Temporal lobe (tissue), 2 donors: ENCODE measurements around the gene GPR22.

GRCh38 chr7:107014599-107015228, 29.8 kb upstream of the PRKAR2B start:
- RAMPAGE, long total RNA: no peak

DNA sequence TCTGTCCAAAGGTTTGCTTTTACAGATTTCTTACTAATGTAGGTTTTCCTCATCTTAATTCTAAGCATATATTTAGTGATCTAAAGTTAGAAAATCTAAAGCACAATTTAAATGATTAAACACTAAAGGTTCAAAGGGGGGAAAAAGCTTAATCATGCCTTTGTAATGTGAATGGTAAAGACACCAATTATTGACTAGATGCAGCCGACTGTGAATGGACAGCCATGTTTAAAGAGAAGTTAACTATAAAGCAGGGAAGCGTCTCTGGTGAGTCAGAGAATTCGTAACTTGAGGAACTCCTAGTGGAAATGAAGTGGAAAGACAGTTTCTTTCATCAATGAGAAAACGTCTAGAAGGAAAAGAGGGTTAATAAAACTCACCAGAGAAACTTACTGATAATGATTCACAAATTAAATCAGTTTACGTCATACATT, 1.2 kb upstream of the HBP1 start:
- RAMPAGE, long total RNA: no peak

- RAMPAGE, long total RNA: no peak
These were observed 82.3 kb upstream of the GPR22 start for GRCh38 chr7:107387447-107388077.

DNA sequence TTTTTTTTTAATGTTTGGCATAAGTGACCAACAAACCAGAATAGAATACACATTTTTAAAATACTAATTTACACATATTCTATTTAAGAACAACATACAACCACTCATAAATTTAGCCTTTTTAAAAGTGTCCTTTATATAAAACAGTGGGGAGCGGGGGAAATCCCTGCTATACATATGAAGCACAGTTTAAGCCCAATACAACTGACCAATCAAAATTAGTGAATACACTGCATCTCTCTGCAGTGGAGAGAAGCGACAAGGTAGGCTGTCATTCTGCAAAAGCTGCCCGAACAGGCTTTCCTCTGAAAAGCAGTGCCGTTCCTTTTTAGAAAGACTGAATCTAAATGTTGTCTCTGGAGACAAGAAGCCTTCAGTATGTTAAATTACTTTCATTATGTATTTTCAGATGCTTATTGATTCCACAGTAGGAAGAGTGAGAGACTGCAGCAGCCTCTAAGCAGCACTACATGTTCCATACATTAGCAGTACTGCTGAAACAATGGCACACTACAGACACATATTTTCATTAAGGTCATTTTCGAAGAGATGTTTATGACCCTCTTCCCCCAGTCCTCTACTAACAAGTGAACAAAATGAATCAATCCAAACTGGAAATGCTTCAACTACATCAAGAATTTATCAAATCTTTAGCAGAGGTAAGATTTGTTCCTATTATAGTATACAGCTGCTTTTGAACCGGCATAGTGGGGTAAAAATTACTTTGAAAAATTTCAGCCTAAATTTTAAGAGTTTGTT, at the start of gene GPR22:
Gene GPR22, plus strand, starts transcription at position 271 of the 759 bp plus-strand sequence.
- RAMPAGE, long total RNA: start-site peak on the plus strand centred at position 281 of the sequence, 92 bp wide, 145 and 202 reads in 2 replicates; start-site peak on the plus strand centred at position 433 of the sequence, 29 bp wide, 20 and 25 reads in 2 replicates

DNA sequence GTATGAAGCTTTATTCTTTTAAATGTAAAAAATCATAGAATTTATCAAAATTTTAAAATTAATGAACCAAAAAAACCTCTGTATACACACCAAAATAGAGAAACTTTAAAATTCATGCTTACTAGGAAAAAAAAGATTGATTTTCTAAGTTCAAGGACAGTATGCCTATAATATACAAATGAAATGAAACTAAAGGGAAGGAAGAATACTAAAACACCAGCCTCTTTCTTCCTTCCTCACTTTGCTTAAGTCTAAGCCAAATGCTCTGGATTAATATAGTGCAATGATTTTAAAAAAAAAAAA, 6.0 kb downstream of the GPR22 start:
- RAMPAGE, long total RNA: no peak

DNA sequence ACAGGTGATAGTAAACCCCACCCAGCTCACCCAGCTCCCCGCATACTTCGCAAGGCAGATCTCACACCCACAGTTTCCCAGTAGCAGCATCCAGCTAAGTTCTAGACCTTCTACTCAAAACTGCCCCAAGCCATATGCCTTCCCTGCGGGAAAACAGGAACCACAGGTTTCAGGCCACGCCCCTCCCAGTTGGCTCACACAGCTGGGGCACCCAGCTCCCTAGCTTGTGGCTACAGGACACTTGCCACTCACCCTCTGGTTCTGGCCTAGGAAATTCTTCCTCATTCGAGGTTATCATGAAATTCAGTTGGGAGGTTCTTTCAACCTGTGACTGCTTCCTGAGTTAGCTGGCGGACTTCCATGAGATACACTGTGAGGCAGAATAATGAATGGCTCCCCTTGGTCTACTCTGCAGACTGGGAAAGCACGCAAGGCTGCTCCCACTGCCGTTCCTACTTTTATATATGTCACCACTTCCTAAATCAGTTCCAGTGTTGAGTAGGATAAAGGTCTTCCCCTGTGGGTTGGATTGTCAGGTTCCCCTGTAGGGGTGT, 36.8 kb downstream of the GPR22 start:
- RAMPAGE, long total RNA: no peak

GRCh38 chr7:107595117-107595731, 15.2 kb downstream of the BCAP29 start:
- RAMPAGE, long total RNA: no peak

DNA sequence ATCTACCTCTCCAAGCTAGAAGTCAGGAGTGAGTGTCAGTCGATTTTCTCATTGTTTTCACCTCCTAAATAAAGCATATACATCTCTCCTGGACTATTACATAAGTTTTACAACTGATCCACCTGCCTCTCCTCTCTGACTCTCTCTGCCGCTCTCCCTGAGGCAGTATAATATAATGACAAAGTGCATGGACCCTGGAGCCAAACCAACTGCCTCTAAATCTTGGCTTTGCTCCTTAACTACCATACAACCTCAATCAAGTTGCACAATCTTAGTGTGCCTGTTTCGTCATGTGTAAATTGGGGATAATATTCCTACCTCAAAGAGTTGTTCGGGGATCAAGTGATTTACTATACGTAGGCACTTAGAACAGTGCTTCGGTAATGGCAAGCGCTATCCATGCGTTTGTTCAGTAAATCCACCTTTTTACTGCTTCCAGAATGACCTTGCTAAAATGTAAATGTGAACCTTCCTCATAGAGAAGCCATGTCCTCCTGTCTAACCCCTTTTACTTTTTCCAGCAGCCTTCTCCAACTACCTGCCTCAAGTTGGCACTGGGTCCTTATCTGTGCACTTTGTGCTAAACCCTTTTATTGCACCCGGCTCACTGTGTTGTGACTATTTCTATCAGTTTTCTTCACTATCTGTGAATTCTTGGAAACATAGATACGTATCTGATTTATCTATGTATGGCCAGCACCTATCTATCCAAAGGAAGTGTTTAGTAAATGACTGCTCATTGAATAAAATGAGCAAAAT, 30.6 kb upstream of the DLD start:
- RAMPAGE, long total RNA: no peak

GRCh38 chr7:107880343-107880791, 10.6 kb upstream of the DLD start:
- RAMPAGE, long total RNA: no peak

DNA sequence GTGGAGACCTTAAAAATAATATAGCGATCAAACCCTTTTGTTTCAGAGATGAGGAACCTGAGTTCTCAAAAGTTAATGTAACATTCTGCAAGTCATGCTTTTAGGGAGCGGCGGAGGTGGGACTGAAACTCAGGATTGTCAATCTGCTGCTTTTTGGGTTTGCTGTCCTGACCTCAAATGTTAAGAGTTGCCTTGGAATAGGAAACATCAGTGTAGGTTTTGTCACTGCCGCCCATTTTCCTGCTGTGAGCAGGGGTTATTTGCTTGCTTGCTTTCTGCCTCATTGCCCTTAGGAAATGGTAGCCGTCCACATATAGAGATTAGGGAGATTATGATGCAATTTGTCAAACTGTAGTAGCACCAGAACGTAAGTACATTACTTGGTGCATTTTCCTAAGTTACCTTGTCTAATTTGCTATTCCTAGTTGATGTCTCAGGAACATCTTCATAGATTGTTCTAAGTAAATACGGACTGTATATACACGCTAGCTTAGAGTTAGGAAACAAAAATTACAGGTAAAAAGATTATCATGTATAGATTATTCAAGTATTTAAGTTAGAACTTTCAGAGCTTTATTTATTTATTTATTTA, 1.1 kb downstream of the DLD start:
- RAMPAGE, long total RNA: no peak

DNA sequence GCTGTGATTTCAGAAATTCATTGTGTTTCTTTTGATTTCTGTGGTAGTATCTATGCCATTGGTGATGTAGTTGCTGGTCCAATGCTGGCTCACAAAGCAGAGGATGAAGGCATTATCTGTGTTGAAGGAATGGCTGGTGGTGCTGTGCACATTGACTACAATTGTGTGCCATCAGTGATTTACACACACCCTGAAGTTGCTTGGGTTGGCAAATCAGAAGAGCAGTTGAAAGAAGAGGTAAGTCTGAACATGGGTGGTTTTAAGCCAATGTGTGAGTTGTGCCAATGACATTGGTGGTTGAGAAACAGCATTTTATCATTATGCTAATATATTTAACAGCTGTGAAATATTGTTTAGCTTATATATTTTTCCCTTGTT, 26.2 kb downstream of the DLD start:
- RAMPAGE, long total RNA: no peak

DNA sequence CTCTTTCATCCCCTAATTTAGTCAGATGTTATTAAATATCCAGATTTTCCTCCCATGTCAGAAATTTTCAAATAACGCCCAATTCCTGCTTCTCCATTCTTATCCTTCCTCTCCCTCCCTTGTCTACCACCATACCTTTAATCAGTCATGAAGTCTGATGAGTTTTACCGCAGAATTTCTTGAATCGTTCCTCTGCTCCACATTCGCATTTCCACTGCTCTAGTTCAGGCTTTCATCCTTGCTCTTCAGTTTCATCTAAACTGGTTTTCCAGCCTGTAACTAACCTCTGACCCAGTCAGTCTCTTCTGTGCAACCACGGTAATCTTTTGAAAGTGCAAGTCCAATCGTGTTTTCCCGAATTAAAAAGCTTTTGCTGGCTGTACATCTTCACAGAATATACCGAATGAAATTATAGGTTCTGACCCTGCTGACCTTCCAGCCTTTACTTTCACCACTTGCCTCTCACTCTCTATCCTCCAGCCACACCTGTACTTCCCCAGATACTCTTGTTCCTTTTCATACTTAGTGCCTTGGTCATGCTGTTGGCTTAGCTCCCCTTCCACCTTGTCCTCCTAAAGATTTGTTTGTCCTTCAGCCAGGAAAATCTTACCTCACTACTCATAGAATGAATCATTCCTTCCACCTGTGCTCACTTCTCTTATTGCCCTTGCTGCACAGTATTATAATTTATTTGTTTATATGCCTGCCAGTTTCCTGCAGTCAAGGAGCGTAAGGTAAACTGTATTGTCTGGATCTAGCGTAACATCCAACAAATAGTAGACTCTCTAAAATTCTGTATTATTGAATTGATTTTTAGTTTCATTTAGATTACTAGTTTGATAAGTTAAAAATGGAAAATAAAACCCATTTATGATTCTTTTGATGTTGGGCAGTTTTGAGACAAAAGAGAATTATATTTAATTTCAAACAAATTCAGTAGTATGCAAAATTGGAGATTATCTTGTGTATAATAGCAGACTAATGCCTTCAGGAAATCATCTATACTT, 2.3 kb upstream of the PNPLA8 start:
- RAMPAGE, long total RNA: no peak

- RAMPAGE, long total RNA: no peak
These were observed 427.7 kb upstream of the LRRN3 start for GRCh38 chr7:110663084-110663714.

- RAMPAGE, long total RNA: no peak
These were observed 8.6 kb upstream of the LRRN3 start for GRCh38 chr7:111082340-111082734.

DNA sequence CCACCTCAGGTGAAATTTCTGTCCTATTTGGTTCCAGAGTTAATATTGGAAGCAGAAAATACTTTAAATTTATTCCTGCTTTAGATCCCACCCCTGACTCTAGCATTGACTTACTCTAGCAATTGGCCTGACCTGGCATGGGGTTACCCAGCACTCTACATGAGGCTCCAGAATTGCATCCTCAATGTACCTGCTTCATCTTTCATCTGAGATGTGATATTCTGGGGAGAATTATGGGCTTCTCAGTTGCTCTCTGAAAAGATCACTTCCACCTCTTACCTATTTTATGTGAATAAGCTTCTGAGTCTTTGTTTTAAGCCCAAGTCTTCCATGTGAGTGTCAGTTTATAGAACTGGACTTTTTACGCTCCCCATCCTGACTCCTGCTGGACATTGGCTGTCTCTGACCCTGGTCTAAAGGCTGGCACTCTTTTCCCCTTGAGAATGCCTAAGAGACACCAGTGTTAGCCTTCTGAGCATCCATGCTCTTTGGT, 148.4 kb upstream of the IMMP2L start:
- RAMPAGE, long total RNA: no peak

DNA sequence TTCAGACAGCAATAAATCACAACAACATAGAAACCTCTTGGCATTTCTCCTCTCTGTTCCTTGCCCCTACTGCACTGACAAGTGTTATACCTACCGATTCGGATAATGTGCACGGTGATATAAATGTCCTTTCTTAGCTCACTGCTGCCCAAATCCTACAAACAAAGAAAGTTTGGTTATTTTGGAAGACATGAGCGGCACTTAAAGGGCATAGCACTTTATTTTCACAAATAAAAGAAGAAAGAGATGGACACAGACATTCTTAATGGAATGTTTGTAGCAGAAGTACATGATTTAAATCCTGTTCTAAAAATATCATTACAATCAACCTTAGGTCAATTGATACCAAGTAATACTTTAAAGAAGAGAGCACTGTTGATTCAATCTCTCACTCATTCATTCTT, 261.5 kb downstream of the DOCK4 start:
- RAMPAGE, long total RNA: no peak

DNA sequence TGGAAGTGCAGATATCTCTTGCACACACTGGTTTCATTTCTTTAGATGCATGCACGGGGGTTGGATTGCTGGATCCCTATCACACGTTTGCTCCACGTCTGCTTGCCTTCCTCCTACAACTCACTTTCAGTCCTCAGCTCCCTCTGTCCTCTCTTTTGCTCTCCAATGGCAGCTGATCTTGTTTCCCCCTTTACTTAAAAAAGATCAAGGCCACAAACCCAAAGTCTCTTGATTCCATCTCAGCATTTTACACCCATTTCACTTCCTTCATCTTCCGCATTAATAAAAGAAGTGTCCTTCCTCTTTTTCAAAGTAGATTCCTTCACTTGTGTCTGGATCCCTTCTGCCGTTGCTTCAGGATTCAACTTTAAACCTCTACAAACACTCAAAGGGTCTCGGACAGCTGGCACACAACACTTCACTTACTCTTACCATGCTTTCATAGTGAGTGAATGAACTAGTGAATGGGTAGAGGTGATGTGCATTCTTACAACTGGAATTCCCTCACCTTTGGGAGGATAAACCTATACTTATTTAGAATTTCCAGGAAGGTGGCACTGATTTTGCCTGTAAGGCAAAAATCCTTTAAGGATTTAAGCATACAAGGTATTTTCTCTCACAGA, 245.1 kb downstream of the DOCK4 start:
- RAMPAGE, long total RNA: no peak

DNA sequence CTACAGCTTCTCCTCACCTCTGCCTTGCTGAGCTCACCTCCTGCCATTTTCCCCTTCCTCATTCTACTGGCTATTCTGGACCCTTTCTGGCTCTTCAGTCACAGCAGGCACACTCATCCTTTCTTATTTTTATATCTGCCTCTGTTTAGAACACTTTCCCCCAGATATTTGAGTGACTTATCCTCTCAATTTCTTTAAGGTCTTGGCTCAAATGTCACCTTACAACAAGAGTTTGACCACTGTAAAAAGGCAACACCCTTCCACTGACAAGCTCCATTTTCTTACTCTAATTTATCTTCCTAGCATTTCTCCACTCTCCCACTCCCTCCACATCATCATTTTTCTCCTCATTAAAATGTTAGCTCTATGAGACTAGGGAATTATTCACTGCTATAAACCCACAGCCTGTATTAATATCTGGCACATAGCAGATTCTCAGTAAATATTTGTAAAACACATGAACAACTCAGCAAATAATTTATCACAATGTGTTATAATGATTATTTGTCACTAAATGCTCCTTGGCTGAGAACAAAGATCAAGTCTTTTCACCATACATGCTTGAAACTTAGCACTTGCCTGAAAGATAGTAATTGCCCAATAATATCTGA, 161.0 kb downstream of the DOCK4 start:
- RAMPAGE, long total RNA: no peak

DNA sequence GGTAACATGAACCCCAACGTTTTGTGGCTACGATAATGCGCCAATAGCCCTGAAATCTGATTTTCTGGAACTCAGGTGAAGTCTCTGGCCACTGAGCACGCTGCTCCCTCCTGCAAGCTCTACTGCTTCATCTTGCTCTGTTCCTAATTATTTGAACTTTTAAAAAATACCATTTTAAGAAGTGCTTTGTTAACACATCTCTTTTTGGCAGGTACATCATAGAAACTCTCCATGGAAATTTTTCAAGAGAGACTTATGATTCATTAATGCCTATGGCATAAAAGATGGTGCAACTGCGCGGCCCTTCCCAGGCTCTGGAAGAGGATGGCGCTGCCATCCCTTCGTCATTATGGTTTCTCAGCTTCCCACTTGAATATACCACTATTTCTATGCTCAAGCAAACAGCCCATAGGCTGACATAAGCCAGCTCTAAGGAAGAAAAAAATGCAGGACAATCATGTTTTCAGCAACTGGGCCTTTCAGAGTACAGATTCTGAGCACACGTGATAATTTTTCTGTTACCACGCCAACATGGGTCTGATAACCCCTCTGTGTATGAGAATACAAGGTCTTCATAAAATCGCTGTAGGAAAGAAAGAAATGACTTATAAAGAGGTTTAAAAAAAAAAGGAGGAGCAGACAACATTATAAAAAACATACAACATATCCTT, 57.2 kb downstream of the DOCK4 start:
- RAMPAGE, long total RNA: no peak

GRCh38 chr7:112195854-112196584, 10.2 kb downstream of the DOCK4 start:
- RAMPAGE, long total RNA: no peak